M059J (cell line): ENCODE measurements around a stretch of chr15.

DNA sequence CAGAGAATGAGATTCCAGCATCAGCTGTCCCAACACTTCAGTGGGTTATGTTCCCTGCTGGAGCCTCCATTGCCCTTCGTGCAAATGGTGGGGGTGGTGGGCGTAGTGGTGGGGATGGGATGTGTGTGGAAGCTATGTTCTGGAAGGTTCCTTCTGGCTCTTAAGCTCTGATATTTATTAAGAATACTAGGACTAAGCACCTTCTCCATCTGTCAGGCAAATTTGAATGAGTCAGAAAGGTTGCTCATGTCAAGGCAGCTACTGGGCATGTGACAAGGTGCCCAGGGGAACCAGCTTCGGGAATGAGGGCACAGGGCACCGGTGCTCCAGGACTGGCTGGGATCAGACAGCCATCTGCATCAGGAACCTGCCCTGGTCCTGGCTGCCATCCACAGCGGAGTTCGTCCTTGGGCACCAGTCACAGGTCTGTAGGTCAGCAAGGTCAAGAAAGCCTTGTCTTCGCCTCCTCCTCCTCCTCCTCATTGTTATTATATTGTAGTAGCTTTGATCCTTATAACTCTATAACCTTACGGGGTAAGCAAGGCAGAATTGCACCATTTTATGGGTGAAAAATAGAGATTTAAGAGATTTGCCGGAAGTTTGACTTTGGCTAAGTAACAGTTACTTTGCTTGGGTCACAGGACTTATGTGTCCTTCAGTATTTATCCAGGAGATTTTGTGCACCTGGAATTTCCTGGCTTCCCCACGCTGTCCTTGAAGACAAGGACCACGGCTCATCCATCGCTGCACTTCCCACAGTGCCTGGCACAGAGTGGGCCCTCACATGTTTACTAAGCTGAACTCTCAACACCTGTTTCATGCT is 32.4 kb downstream of the CA12 start:
- RAMPAGE, long total RNA = no peak

DNA sequence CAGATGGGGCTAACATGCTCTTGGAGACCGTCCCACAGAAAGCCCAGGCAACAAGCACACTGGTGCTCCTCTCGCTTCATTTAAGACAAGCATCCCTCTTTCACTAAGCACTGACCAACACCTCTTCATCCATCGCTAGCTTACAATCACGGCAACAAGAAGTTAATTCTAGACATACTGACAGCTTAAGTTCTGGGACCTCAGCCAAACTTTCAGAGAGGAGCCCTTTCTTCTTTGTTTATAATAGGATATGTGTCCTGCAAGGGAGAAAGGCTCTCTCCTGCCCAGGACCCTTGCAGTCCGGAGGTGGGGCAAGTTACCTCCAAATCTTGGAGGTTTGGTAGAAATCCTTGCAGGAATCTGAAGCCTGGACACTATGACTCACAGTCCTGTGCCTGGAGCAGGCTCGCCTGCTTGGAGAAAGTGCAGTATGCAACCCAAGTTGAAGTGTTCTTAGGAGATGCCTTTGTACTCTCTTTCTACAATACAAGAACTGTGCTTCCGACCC is 6.5 kb downstream of the CA12 start:
- RAMPAGE, long total RNA = no peak

- RAMPAGE, long total RNA = no peak
Observed at GRCh38 chr15:63388396-63389020, 6.9 kb upstream of the CA12 start.

DNA sequence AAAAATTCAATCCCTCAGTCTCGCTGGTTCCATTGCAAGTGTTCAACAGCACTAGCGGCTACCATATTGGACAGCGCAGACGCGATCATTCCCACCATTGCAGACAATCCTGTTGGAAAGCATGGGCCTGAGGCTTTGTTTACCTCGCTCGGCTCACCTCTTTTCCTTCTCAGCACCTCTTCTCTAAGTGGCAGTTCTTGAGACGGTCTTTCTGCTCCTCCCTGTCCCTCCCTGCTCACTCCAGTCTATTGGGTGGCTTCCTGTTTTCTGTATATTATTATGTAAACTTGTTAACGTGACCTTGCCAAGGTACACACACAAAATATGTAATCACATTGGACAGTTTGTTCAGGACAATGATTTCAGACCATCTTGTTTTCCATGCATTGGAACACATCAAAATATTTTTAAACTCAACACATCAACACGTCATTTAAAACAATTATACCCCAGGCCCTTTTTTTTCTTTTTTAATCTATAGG is 21.9 kb upstream of the CA12 start:
- RAMPAGE, long total RNA = no peak

DNA sequence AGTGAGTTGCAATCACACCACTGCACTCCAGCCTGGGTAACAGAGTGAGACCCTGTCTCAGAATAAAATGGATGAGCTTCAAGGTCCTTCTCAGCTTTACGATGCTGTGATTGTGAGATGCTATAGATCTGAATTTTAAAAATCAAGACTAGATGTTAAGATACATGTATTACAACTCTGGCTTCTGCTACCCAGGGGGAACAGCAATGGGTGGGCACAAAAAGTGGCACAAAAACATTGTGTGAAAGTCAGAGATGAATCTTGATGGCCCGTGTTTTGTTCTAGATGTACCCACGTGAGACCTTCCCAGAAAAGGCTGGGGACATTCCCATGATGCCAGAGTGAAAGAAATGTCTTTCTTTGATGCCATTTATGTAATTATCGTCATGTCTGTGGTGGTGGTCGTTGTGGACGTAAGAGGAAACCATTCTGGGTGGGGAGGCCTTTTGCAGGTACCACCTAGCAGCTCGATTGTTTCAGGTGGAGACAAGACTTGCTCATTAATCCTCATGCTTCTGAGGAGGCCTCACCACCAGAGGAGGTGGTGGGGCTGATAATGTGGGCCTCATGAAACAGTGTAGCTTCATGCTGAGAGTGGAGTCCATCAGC is 58.3 kb upstream of the USP3 start:
- RAMPAGE, long total RNA = no peak

DNA sequence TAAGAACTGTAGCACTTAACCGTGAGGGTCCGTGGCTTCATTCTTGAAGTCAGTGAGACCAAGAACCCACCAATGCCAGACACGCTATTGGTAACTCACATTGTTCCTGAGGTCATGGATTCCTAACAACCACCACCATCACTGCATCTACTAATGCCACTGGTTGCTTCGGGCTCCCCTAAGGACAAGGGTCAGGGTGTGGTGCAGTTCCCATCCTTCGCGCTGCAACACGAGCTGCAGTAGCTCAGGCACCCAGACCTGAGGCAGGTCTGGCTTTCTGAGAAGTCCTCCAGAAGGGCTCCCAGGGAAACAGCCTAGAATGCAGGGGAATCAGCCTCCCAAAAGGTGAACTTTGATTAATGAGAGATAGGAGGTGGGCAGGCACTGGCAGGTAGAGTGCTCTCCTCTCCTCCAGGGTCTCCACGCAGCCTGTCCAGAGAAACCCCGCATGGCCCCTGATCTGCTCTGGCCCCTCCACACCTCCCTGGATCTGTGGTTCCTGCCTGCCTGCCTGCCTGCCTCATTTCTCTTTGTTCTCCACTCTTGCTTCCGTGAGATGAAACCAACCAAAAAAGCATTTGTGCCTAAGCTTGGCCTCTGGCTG is 44.1 kb upstream of the USP3 start:
- RAMPAGE, long total RNA = no peak

DNA sequence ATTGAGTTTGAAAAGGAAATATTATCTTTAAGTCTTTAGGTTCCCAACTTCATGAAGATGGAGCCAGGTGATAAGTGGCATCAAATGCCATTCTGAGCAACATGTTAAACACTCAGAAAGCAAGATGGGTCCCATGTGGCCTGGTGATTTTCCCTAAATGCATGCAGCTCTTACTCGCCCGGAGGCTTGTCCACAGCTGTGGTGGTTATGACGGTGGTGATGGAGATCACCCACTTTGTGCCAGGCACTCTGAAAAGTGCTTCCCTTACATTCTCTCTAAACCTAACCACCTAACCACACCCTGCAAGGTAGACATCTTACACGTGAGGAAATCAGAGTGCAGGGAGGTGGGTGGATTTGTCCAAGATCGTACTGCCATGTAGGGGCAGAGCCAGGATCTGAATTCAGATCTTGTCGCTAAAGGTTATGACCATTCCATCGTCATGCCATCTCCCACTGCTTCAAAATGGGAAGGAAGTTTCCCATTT is 31.1 kb upstream of the USP3 start:
- RAMPAGE, long total RNA = no peak

DNA sequence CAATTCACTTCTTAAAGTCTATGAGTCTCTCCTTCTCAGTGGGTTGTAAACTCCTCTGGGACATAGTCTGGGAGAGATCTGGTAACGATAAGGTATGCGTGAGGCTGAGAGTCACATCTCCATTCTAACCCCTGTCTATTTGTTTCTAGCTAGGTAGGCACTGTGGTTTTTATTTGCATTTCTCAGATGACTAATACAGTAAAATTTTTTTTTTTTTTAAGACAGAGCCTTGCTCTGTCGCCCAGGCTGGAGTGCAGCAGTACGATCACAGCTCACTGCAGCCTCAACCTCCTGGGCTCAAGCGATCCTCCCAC is 7.4 kb upstream of the USP3 start:
- RAMPAGE, long total RNA = no peak

GRCh38 chr15:63497440-63498602 is 6.6 kb upstream of the USP3 start:
- RAMPAGE, long total RNA = no peak

DNA sequence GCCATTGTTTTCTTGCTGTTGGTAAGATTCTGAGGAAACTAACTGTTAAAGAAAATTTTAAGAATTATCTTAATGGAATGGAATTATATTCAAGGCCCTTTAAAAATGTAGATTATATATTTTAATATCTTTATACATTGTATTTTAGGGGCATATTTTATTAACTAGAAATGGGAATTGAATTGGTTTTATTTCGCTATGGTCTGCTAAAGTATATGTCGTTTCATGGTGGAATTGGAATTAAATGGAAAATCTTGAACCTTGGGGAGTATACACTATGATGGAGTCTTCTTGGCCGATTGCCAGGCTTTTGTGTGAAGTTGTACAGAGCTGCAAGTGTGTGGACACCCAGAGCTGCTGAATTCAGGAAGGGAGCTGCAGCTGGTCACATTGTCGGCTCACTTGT is 35.0 kb downstream of the USP3 start:
- RAMPAGE, long total RNA = no peak

- RAMPAGE, long total RNA = no peak
Observed at GRCh38 chr15:63553477-63553862, 43.7 kb upstream of the FBXL22 start.

DNA sequence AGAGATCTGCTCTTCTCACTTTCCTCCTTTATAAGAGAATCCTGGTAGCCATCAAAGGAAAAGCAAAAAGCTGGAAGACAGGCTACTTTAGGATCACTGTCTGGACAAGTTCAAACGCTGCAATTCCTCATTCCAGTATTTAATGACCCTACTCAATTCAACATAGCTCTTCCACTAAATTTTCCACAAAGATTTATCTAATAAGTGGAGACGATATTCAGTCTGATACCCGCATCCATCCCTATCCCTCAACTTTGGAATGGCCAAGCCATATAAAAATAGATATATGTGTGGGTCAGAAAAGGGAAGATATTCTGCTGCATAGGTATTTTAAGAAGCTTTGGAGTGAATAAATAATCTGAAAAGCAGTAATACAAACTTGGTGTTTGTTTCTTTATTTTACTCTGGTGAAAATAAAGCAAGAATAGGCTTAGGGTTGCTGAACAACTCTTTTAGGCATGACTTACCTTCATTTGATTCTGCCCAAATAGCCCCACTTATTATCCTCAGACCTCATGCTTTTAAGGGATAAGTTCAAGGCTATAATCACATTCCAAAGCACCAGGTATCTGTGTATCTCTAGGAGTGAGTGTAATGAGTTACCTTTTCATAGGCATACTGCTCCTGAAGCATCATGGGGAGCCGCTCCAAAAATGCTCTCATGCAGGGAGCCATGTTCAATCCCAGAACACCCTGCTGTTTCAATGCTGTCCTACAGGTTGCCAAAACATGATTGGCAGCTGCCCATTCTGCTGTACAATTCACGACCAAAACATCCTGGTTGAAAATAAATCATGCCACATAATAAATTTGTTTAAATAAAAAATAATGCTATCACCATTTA is 43.9 kb downstream of the FBXL22 start:
- RAMPAGE, long total RNA = no peak

GRCh38 chr15:63858837-63859455 is 25.2 kb upstream of the HERC1 start:
- RAMPAGE, long total RNA = no peak

DNA sequence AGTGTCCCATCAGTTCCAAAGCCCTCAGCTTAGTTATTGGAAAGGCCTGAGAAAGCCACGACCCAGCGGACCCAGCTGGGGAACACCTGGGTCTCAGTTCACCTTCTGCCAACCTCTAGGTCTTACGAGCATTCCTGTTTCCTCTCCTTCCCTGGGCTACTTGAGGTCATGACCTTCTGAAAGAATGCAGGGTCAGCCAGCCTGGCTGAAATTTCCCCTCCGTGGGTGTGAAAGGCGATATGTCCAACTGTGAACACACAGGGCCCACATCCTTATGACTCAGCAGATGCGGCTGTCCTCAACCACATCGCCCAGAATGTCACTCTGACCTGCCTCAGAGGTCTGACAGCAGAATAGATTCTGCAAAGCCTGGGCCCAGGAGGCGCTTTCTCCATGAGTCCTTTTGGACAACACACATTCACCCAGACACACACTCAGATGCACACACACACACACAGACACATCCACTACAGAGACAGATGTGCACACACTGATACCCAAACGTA is 63.0 kb upstream of the HERC1 start:
- RAMPAGE, long total RNA = no peak

DNA sequence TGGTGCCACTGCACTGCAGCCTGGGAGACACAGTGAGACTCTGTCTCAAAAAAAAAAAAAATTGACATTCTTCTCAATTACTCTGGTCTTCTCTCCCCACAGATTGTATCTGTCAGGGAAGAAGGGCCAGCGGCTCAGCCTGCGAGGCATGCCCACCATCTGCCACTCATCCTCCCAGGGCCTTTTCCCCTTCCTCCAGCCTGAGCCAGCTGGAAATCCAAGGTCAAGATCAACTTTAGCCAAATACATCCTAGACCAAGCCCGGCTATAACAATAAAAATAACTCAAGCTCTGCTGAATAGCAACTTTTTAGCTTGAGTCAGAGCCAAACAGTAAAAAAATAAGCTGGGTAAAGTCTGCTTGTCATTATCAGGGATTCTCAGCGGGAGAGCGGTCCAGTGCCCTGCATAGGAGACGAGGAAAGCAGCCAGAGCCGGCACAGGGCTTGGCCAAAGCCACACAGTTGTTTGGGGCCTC is 76.0 kb upstream of the HERC1 start:
- RAMPAGE, long total RNA = no peak

- RAMPAGE, long total RNA = no peak
Observed at GRCh38 chr15:63961808-63962353, 84.4 kb downstream of the DAPK2 start.

DNA sequence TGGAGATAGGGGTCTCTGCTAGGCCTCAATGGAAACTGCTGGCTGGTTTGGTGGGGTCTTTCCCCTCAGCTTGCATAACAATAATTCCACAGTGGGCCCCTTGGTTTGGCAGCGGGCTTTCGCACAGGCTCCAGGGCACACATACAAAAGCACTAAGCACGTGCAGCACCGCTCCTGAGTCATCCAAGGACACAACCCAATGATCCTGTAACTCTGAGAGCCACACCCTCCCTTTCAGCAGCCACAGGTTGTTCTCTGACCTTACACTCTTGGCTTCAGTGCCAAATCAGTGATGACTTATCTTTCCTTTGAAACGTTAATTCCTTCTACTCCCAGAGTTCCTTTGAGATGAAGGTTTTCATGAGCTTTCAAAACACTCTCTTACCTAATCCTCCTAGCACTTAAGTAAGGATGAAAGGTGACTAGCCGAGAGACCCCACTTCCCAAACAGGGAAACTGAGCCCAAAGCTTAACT is 41.6 kb downstream of the DAPK2 start:
- RAMPAGE, long total RNA = no peak

DNA sequence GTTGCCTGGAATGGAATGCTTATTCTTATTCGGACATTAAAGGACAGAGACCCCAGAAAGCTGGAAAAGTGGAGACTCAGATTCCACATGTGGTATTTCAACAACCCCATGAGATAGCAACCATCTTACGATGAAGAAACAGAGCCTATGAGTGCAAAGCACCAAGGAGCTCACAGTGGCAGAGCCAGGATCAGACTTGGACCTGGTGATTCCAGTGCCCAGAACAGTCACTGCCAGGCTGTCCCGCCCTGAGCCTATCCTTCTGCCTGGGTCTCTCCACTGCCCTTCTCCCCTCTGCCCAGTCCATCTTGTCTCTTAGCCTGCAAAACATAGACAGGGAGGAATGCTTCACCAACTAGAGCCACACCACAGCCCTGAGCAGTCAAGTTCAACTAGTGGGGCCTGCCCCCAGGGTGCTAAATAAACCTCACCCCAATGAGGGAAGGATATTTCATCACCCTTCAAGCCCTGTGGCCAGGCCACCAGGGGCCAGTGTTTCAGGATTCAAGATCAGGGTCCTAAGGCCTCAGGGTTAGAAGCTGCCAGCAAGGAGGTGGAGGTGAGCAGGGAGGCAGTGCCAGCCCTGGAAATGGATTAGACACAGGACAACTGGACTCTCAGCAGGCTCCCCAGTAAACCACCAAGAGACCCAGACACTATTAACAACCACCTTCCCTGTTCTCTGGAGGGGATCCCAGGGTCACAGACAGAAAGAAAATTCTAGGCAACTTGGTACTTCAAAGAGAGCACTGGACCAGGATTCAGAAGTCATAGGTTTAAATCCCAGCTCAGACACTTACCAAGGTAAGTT is 21.7 kb downstream of the DAPK2 start:
- RAMPAGE, long total RNA = no peak

GRCh38 chr15:64144581-64145208 is 6.8 kb upstream of the SNX22 start:
- RAMPAGE, long total RNA = no peak

- RAMPAGE, long total RNA = no peak
Observed at GRCh38 chr15:64161305-64162406, 1.2 kb downstream of the PPIB start.